H7 (cell line): ENCODE results near the genes CHRNA5 and ZFAND6.

- RAMPAGE, long total RNA: no peak
Measured at GRCh38 chr15:78565079-78565982, at the start of gene CHRNA5. Gene CHRNA5 (plus strand): TSS chr15:78565520.

- RAMPAGE, long total RNA: no peak
Measured at GRCh38 chr15:78727599-78728018, 83.7 kb downstream of the ADAMTS7 start.

DNA sequence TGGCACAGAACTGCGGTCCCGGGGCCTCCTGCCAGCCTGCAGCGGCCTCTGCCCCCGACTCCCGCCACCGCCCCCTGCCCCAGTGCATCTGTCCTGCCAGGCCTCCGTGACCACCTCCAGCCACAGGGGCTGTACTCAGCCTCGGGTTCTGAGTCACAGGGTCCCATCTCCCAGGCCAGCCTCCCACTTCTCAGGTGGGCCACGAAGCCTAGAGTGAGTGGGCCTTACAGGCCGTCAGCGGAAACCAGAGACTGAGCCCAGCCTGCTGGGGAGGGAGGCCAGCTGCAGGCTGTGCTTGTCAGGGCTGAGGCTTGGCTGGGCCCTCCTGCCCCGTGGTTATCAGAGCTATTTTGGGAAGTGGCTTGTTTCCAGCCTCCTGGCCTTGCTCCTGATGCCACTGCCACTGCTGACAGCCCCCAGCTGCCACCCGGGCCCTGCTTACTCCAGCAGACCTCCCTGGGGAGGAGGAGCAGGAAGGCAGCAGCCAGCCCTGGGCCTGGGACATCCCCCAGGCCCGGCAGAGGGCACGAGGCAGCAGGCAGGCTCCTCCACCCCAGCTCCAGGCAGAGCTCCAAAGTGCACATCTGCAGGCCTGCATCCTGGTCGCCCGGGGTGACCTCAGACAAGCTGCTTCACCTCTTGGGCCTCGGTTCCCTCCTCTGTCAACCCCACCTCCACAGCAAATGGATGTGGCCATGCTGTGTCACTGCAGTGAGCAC lies 51.2 kb downstream of the ADAMTS7 start:
- RAMPAGE, long total RNA: no peak

DNA sequence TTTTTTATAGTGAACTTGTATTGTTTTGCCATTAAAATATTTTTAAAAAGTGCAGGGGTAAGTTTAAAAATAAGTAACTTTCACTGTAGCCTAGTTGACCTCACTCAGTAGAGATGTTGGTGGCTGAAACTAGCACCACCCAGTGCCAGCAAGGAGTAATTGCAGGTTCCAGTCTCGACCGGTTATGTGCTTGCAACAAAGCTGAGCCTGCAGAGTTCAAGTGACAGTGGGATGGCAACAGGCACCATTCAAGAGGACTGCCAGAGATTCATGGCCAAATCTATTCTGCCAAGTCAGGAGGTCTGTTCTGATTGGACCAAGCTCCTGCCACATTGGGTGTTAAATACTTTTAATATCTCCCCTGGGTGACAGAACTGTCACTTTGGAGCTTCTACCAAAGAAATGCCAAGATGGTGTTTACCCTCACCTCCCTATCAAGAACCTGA lies 2.7 kb downstream of the ADAMTS7 start:
- RAMPAGE, long total RNA: no peak

DNA sequence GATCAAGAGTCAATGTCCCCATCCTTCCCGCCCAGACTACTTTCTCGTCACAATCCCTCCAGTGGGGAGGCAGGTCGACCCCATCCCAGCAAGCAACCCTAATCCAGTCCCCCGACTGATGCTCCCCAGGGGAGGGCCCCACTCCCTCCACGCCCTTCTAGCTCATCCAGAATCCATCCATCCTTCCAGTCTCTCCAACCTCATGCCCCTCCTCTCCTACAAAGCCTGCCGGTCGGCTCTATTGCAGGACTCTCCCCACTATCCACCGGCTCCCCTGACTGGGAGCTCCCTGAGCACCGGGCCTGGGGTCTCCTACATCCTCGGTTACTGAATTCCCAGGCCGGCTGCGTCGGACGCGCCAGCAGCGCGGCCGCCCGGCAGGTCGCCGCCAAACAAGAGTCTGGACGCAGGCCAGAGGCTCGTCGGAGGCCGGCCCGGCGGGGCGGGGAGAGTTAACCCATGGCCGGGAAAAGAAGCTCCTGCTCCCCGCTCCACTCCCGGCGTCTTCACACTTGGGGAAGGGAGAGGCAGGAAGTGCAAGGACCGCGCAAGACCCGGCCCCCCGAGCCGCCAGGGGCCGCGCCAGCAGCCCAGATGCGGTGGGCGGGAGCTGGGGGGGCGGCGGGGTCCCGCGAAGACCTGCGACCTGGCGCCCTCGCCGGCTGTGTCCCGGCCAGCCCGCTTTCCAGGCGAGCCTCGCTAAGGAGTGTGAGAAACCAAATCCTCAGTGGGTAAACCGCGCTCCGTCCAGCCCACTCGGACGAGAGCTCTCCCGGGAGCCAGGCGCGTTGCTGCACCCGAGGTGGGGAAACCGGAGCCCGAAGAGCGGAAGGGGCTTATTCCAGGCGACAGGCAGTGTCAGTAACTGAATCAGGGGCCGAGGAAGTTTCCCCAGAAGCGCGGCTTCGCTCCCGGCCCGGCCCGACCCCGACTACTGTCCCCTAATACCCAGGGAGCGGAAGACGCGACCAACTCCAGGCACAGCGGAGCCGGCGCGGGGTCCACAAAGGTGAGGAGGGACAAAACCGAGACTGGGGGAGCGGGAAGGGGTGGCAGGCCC lies 901 bp downstream of the ADAMTS7 start:
- RAMPAGE, long total RNA: no peak

DNA sequence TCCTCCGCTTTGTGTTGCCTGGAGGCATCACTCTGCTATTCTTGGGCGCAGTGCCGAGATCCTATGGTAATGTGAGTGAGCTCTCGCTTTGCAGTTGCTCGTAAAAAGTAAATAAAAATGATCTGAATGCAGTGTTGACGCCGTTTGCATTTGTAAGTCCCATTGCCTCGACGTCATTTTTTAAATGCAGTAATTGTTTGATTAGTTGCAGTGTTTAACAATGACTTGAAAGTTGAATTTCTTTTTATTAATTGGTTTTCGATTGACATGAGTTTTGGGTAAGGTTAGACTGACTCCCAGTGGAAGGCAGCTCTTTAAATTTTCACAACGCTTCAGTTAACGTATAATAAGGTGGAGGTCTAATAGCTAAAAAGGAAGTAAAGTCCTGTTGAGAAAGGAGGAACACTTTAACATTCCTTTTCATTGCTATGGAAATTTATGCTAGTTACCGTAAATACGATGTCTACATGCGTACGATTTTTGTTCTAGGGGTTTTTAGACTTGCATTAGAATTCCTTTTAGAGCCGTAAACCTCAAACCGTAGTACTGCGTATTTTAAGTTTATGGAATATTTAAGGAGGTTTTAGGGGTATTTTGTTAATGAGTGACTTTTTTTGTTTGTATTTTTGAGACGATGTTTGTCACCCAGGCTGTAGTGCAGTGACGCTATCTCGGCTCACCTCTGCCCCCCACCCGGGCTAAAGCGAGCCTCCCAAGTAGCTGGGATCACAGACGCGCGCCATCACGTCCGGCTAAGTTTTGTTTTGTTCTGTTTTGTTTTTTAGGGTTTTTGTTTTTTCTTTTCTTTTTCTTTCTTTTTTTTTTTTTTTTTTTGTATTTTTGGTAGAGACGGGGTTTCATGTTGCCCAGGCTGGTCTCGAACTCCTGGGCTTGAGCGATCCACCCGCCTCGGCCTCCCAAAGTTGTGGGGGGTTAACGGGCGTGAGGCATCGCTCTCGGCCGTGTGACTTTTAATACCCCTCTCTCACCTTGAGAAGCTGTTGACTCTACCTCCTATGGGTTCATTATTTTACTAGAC lies 1.4 kb downstream of the MORF4L1 start:
- RAMPAGE, long total RNA: no peak

- RAMPAGE, long total RNA: no peak
Measured at GRCh38 chr15:78886073-78886480, 13.4 kb downstream of the MORF4L1 start.

DNA sequence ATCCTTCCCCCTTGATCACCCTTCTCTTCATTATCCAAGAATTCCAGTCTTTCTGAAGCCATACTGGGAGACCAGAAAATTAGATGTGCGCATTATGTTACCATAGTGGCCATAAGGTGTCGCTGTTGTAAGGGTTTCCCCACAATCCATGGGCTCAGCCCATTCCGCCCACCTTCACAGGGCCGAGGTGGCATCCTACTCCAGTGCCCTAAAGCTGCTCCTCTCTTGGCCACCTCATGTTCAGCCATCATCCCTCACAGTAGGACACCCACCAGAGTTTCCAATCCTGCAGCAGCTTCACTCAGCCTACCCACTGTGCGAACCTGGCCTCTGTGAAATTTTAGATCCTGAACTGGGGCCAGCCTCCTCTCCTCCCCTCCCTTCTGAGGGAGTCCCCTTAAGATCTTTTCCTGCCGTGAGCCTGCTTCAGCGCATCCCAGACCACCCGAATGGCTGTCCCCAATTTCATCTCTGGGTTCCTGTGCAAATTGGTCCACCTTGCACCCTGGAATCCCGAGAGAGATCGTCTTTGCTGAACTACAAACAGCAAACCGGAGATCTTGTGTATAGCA lies 34.9 kb downstream of the CTSH start:
- RAMPAGE, long total RNA: no peak

DNA sequence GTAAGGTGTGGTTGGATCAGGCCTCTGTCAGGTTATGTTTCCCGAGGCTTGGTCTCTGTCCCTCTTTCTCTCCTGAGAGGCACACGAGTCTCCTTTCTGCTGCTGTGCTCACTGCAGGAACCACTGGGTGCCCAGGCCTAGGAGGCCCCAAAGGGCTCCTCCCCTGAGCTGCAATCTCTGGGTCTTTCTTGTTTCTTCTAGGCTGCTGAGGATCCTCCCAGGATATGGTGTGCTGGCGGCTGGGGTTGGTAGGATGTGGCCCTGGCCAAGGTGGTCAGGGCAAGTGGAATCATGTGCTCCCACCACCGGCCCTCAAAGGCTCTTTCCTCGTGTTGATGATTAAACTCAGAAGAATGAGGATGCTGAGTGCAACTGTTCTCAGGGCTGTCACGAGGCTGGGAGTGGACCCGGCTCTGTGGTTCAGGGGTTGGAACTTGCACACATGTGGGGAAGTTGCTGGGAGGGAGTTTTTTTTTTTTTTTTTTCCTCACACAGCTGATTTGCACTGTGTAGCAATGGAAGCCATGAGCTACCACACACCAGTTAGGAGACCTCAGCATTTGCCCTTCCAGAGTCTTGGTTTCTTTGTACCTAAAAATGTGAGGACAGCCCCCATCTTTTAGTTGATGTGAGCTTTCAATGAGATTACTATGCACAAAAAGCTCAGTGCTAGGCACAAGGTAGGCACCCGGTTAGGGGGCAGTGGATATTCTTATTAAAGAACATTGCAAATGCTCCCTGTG lies 43.7 kb upstream of the CTSH start:
- RAMPAGE, long total RNA: no peak

- RAMPAGE, long total RNA: no peak
Measured at GRCh38 chr15:79009238-79009643, 64.4 kb upstream of the CTSH start.

DNA sequence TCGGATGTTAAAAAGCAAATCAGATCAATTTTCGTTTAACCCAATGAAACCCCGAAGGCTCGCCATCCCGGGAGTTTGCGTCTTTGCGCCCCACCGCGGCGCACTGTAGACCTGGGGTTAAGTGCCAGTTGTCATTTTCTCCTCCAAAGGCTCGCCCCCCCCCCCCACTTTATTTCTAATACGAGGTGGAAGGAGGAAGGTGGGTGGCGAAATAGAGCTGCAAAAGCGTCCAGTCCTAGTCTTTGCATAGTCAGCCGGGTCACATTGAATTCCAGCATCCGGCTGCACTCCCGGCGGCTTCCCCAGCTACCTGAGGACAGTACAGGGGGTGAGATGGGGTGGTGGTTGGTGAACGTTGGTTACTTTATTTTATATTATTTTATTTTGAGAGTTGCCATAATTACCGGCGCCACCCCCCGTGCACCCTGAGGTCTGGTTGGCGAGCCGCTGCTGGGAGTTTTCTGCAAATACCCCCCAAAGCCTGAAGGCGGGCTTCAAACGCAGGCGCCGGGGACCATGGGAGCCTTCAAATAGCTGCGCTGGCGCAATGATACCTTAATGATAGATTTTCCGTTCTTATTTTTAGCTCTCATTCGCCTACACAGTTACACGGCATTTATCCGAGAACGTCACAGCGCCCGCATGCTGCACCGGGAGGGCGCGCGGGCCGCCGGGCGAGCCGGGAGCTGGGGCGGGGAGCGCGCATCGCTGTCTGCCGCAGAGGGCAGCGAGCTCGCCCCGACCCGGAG lies 605 bp upstream of the RASGRF1 start:
- RAMPAGE, long total RNA: no peak

DNA sequence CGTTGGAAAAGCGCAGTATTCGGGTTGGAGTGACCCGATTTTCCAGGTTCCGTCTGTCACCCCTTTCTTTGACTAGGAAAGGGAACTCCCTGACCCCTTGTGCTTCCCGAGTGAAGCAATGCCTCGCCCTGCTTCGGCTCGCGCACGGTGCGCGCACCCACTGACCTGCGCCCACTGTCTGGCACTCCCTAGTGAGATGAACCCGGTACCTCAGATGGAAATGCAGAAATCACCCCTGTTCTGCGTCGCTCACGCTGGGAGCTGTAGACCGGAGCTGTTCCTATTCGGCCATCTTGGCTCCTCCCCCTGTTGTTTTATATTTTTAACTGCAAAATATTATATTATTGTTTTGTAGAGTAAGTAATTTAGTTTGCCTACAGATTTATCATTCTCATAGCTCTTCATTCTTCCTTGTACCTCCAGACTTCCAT lies 59.4 kb downstream of the MINAR1 start:
- RAMPAGE, long total RNA: no peak

DNA sequence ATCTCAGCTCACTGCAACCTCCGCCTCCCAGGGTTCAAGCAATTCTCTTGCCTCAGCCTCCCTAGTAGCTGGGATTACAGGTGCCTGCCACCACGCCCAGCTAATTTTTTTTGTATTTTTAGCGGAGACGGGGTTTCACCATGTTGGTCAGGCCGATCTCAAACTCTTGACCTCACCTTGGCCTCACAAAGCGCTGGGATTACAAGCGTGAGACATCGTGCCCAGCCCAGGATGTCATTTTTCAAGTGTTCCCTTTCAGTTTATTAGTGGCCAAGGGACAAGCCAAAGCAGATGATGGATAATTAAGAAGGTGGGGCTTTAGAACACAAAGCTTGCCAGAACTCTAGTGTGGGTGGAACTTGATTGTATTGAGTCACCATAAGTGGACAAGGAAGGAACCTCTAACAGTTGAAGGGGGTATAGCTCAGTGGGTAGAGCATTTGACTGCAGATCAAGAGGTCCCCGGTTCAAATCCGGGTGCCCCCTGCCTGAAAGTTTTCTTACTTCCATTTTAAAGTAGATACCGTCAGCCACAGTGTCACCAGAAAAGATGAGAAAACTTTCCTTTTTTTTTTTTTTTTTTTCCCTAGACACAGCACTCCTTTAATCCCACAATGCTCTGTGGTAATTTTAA lies 152.5 kb downstream of the MTHFS start:
- RAMPAGE, long total RNA: no peak

GRCh38 chr15:79872488-79873300 lies 24.1 kb downstream of the MTHFS start:
- RAMPAGE, long total RNA: no peak

DNA sequence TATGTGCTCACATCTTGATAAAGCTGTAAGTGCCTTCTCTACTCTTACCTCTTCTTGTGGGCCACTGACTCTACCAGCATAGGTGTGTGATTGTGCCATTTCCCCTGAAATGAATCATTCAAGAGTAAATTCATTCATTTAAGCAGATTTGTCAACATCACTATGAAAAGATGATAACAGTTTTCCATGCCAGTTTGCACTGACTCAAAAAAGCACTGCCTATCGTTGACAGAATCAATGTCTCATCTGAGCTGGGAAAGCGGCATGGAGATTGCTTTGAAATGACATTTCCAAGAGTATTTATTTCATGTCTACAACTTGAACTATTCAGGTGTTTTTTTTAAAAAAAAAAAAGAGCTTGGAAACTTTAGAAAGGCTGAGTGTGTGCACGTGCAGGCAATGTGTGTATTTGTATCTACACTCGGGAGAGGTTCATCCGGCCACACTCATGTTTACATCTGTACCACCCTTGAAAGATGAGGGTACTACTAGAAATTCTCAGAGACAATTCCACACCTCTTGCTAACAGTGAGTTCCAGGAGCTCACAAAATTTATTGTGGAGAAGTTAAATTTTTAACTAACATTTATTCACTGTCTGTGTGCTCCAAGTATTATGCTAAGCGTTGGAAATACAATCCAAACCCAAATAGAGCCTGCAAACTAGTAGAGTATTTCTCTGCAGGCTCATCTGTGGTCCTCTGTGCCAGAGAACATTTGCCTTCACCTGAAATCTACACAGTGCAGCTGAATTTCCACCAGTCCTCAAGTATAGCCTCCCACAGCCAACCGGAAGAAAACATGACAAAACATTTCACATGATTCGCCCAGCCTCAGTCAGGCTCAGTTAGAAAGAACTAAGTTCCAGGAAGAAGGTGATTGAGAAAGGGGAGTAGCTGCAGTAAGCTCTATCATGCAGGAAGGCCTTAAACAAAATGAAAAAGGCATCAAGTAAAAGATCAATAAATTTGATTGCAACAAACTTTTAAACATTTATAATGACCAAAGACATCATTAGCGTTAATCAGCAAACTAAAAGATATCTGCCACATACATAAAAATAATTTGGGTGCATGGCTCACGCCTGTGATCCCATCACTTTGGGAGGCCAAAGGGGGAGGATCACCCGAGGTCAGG lies 3.0 kb downstream of the BCL2A1 start:
- RAMPAGE, long total RNA: no peak

GRCh38 chr15:80059596-80060409 lies at the start of gene ZFAND6:
Gene ZFAND6 (plus strand): TSS chr15:80059676.
- RAMPAGE, long total RNA: start-site peak on the plus strand at chr15:80059685-80059750, 1,063 reads

- RAMPAGE, long total RNA: no peak
Measured at GRCh38 chr15:80109705-80110430, 42.9 kb upstream of the FAH start.

DNA sequence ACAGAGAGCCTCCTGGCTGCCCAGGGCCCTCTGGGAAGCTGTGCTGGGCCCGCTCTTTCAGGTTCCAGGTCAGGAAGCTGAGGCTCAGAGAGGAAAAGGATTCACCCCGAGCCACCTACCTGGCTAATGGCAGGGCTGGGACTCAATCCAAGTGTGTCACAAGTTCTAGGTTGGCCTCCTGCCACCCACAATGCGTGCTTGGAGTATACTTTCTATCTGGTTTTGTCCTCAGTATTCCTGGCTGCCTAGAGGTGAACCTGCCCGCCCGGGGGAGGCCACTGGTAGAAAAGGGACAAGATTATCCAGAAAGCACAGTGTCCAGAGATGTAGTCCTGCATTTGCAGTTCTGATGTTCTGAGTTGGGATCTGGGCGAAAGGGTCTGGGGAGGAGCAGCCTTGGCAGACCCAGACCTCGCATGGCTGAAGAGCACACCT lies 23.7 kb downstream of the FAH start:
- RAMPAGE, long total RNA: no peak

DNA sequence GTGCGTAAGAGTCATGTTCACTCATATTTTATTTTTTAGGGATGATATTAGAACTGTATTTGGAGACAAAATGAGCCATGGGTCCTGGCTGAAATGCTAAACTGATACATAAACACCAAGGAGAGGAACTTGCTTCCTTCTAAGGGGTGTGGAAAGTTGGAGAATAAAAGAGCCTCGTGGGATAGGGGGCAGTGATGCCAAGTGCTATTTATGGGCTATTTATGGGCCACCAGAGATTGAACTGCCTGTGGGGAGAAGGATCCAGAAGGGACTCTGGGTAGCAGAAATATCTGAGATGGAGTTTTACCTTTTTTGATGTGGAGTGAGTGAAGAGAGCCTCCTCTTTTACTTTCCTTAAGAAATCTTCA lies 1.8 kb upstream of the ARNT2 start:
- RAMPAGE, long total RNA: no peak

- RAMPAGE, long total RNA: no peak
Measured at GRCh38 chr15:80559041-80559744, 135.9 kb upstream of the ABHD17C start.